Skeletal muscle tissue (tissue), 7 donors: ENCODE results near the genes NIM1K, MRPS30 and MOCS2.

- PRO-cap, 3 experiments: peak in 1 of 3 experiments; most common minus-strand start chr5:42620770 (in 1)
- RAMPAGE, long total RNA: no peak
- RRBS, 2 experiments: no CpG with 5 or more reads among the region's 6 CpGs
These were observed 135.7 kb upstream of the CCDC152 start for GRCh38 chr5:42620581-42621559.

DNA sequence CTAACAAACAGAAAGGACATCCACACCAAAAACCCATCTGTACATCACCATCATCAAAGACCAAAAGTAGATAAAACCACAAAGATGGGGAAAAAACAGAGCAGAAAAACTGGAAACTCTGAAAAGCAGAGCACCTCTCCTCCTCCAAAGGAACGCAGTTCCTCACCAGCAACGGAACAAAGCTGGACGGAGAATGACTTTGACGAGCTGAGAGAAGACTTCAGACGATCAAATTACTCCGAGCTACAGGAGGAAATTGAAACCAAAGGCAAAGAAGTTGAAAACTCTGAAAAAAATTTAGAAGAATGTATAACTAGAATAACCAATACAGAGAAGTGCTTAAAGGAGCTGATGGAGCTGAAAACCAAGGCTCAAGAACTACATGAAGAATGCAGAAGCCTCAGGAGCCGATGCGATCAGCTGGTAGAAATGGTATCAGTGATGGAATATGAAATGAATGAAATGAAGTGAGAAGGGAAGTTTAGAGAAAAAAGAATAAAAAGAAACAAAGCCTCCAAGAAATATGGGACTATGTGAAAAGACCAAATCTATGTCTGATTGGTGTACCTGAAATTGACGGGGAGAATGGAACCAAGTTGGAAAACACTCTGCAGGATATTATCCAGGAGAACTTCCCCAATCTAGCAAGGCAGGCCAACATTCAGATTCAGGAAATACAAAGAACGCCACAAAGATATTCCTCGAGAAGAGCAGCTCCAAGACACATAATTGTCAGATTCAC is 95.9 kb upstream of the CCDC152 start:
- PRO-cap, 3 experiments: no peak in any of the 3 experiments
- RAMPAGE, long total RNA: no peak
- RRBS, 2 experiments: no CpG with 5 or more reads among the region's 11 CpGs

DNA sequence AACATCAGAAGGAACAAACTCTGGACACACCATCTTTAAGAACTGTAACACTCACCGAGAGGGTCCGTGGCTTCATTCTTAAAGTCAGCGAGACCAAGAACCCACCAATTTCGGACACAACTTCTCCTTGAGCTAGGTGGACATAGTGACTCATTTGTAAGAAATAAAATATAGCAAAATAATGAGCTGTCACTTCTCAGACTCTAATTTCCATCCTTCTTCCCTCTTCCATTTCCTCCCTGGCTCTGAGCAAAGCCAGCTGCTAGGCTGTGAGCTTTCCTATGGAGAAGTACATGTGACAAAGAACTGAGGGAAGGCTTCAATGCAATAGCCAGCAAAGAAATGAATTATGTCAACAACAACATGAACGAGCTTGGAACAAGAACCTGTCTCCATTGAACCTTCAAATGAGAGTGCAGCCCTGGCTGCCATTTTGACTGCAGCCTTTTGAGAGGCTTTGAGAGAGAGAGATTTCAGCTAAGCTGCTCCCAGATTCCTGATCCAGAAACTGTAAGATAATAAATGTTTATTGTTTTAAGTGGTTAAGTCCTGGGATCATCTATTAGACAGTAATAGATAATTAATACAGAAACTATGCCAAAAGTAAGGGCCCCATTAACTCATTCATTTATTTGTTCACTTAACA is 26.0 kb upstream of the SELENOP start:
- PRO-cap, 3 experiments: no peak in any of the 3 experiments
- RAMPAGE, long total RNA: no peak
- RRBS, 2 experiments: no CpG with 5 or more reads among the region's 5 CpGs

GRCh38 chr5:42840159-42840835 is 28.6 kb upstream of the SELENOP start:
- PRO-cap, 3 experiments: no peak in any of the 3 experiments
- RAMPAGE, long total RNA: no peak
- RRBS, 2 experiments: no CpG with 5 or more reads among the region's 6 CpGs

GRCh38 chr5:42908605-42908912 is 96.9 kb upstream of the SELENOP start:
- PRO-cap, 3 experiments: no peak in any of the 3 experiments
- RAMPAGE, long total RNA: no peak
- RRBS, 2 experiments: no CpG with 5 or more reads among the region's 14 CpGs

DNA sequence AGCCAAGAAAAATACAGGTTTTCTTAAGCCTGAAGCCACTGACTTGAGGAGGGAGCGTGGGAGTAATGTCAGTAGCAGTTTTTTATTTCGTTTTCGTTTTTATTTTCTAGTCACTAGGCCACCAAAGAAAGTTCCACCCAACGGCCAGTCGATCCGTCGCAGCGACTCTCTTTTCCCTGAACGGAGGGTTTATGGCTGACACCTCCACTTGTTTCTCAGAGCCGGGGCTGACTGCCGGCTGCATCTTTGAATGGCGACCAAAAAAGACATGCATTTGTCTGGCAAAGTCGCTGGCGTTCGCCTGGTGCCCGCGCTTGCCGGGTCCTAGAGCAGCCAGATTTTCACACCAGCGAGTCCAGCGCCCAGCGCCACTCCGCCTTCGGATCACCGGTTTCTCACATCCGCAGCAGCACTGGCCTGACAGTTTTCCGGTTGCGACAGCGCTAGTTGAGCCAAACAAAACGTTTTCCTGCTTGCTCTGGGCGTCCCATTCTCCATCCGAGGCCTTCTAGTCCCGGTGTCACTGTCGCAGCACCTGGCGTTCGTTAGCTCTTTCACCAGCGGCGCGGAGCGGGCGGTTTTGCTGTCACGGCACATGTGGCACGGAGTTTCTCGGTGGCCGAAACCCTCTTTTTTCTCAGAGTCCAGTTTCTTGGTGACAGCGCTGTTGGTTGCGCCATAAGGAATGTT is 48.2 kb downstream of the ANXA2R start:
- PRO-cap, 3 experiments: peak in 3 of 3 experiments; most common plus-strand start position 485 of the sequence (in 2); most common minus-strand start position 373 of the sequence (in 2)
- RAMPAGE, long total RNA: no peak
- RRBS, 2 experiments: 10 to 12% methylated on average over 21 to 22 of the region's 46 CpGs

- PRO-cap, 3 experiments: peak in 3 of 3 experiments; most common minus-strand start chr5:42993348 (in 2)
- RAMPAGE, long total RNA: no peak
- RRBS, 2 experiments: no CpG with 5 or more reads among the region's 15 CpGs
These were observed 47.0 kb downstream of the ANXA2R start for GRCh38 chr5:42993122-42993466.

DNA sequence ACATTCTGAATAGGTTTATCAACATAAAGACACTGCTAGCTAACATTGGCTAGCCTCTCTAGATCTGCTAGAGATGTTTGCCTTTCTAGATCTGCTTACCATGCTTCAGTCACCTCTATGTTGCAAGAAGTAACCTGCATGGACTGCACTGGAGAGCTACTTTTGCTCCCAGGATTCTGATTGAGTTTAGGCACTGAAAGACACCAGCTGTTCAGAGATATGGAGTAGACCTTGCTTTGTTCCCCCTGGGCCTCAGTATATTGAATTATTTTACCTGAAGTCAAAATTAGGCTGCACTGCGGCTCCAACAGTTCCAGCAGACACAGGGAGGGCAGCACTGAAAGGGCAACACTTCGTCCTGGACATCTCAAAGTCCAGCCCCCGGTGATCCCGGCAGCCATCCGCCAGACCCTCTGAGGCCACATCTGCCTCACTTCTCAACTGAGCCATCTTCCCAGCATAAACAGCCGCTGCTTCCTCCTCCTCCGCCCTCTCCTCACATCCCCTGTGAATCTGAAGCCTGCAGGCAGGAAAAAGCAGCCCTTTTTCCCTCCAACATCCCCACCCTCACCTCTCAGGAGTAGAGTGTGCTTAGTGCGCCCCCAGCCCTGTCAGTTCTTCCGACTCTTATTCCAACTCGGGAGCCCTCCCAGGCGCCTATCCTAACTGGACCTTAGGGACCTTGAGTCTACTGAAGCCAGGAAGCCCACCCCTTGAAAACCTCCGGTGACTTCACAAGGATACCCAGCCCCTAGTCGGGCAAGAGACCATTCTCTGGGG is 30.2 kb downstream of the ANXA2R start:
- PRO-cap, 3 experiments: peak in 1 of 3 experiments; most common minus-strand start position 507 of the sequence (in 1)
- RAMPAGE, long total RNA: no peak
- RRBS, 2 experiments: no CpG with 5 or more reads among the region's 13 CpGs

DNA sequence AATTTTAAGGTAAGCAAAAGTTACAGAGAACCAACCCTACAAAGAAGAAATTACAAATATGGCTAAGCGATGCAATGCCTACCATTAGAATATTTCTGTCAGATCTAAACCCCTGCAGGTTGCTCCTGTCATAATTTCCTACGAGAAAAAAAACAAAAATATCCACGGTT is 980 bp upstream of the ANXA2R start:
- PRO-cap, 3 experiments: no peak in any of the 3 experiments
- RAMPAGE, long total RNA: no peak
- RRBS, 2 experiments: no CpG with 5 or more reads among the region's 3 CpGs

GRCh38 chr5:43041384-43041642 is 1.2 kb upstream of the ANXA2R start:
- PRO-cap, 3 experiments: no peak in any of the 3 experiments
- RAMPAGE, long total RNA: no peak
- RRBS, 2 experiments: no CpG with 5 or more reads among the region's 13 CpGs

DNA sequence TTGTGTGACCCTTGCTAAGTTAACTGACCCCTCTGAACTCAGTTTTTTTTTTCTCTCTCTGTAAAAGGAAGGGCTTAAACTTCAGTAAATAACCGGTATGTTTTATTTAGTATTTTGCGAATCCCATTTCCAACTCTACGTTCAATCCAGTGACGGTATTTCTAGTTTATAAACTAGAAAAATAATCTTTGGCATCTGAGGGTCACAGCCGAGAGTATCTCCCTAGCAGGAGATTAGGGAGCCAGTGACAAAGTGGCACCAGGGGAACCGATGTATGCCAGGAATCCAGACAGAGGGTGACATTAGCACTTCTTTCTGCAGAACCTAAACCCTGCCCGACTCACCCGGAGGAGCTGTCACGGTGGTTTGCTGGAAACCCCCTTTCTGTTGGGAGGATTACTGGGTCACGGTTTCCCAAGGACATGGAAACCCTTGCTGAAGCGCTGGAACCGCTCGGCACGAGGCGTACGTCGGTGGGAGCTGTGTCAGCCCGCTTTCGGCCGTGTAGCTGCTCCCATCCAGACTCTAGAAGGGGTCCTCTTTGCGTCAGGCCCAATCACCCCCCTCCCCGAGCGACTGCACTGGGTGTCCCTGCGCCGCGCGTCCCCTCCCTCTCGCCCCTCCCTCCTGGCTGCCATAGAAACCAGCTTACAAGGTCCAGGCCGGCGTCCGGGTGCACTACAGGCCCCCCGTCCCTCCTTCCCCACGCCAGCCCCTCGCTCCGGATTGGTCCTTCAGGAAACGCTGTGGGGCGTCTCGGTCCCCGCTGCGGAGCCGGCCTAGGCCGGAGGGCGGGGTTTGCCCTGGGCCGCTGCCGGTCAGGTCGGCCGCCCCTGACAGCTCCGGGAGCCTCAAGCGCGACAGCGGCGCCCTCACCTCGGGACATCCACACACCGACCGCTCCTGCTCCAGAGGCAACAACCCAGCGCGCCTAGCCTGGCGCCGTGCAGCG is at the start of gene NIM1K:
NIM1K (plus strand) TSS at position 794 of the 952 bp plus-strand sequence.
- PRO-cap, 3 experiments: peak in 1 of 3 experiments; most common plus-strand start position 794 of the sequence (in 1); most common minus-strand start position 622 of the sequence (in 1)
- RAMPAGE, long total RNA: no peak
- RRBS, 2 experiments: 2 to 3% methylated on average over 11 of the region's 60 CpGs

- PRO-cap, 3 experiments: peak in 3 of 3 experiments; most common plus-strand start chr5:44808959 (in 2); most common minus-strand start chr5:44808745 (in 2)
- RAMPAGE, long total RNA: start-site peak on the minus strand at chr5:44808729-44808789, 69 and 18 reads in 2 replicates
- RRBS, 2 experiments: no CpG with 5 or more reads among the region's 51 CpGs
These were observed at the start of gene MRPS30 for GRCh38 chr5:44808553-44809294. MRPS30 (plus strand) TSS chr5:44808947.

- PRO-cap, 3 experiments: no peak in any of the 3 experiments
- RAMPAGE, long total RNA: no peak
- RRBS, 2 experiments: no CpG with 5 or more reads among the region's 2 CpGs
These were observed 174.2 kb downstream of the PARP8 start for GRCh38 chr5:50840620-50840991.

DNA sequence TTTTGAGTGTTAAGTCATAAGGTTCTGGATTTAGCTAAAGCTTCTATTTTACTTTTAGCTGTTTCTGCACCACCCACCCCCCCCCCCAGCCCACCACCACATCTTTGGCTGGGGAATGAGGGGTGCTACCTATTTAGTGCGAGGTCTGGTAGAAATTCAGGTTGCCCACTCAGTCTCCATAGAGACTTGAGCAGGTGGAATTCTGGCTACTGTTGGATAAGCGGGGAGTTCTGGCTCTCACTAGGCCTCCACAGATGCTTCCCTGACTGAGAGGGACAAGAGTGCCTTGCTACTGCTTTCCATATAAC is 194.2 kb downstream of the PARP8 start:
- PRO-cap, 3 experiments: no peak in any of the 3 experiments
- RAMPAGE, long total RNA: no peak
- RRBS, 2 experiments: no CpG with 5 or more reads among the region's 2 CpGs

- PRO-cap, 3 experiments: no peak in any of the 3 experiments
- RAMPAGE, long total RNA: no peak
- RRBS, 2 experiments: 52 to 67% methylated on average over 3 of the region's 6 CpGs
These were observed 78.0 kb upstream of the ITGA1 start for GRCh38 chr5:52709587-52710159.

DNA sequence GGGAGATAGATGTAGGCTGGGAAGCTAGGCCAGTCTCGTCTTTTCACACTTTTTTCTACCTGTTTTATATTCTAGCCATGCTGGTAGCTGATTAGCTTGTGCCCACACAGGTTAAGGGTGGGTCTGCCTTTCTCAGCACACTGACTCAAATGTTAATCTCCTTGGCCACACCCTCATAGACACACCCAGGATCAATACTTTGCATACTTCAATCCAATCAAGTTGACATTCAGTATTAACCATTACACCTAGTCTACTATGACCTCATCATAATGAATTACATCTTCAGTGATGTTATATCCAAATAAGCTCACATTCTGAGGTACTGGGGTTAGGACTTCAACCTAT is 42.3 kb upstream of the ITGA1 start:
- PRO-cap, 3 experiments: no peak in any of the 3 experiments
- RAMPAGE, long total RNA: no peak
- RRBS, 2 experiments: no CpG with 5 or more reads among the region's 1 CpG

- PRO-cap, 3 experiments: no peak in any of the 3 experiments
- RAMPAGE, long total RNA: no peak
- RRBS, 2 experiments: no CpG with 5 or more reads among the region's 9 CpGs
These were observed 52.5 kb downstream of the ITGA1 start for GRCh38 chr5:52840080-52840673.

- PRO-cap, 3 experiments: no peak in any of the 3 experiments
- RAMPAGE, long total RNA: no peak
- RRBS, 2 experiments: no CpG with 5 or more reads among the region's 6 CpGs
These were observed 100.7 kb upstream of the ITGA2 start for GRCh38 chr5:52888361-52888921.

DNA sequence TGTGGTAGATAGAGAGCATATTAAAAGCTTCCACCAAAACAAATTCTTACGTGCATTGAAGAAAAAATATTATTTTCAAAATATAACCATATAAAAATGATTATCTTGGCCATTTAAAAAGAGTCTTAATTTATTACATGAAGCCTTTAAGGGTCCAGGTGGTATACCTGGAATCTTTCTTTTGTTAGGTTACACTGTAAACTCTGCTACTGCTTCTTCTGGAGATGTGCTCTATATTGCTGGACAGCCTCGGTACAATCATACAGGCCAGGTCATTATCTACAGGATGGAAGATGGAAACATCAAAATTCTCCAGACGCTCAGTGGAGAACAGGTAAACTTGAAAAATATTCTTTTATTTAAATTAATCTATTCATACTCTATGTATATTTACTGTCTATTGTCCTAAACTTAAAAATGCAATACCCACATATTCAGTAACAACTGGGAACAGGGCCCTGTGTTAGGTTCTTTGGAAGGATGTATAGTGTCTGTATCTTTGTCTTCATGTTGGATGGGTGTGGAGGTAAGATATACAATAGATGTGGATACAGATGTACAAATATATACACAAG is 83.5 kb upstream of the ITGA2 start:
- PRO-cap, 3 experiments: no peak in any of the 3 experiments
- RAMPAGE, long total RNA: no peak
- RRBS, 2 experiments: no CpG with 5 or more reads among the region's 3 CpGs

- PRO-cap, 3 experiments: peak in 3 of 3 experiments; most common plus-strand start chr5:53109865 (in 1); most common minus-strand start chr5:53109741 (in 3)
- RAMPAGE, long total RNA: start-site peak on the plus strand at chr5:53109835-53109887, 24 and 7 reads in 2 replicates
- RRBS, 2 experiments: 1 to 2% methylated on average over 19 of the region's 61 CpGs
These were observed at the start of gene MOCS2 for GRCh38 chr5:53108983-53109991. MOCS2 (minus strand) TSS chr5:53109757.